ENCODE data around the gene ABCC3.

DNA sequence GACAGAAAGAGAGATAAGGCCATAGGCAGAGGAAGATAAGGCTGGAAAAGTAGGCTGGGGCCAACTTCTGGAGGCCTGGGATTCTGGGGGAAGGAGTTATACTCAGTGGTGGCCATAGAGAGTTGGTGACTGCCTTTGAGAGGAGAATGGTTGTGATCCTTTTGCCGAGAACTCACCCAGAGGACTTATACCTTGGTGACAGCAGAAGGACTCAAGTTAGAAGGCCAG lies 7.3 kb upstream of the COL1A1 start:
- PRO-cap, result no peak
- RAMPAGE, long total RNA, 4 experiments, result no peak in any of the 4 experiments

DNA sequence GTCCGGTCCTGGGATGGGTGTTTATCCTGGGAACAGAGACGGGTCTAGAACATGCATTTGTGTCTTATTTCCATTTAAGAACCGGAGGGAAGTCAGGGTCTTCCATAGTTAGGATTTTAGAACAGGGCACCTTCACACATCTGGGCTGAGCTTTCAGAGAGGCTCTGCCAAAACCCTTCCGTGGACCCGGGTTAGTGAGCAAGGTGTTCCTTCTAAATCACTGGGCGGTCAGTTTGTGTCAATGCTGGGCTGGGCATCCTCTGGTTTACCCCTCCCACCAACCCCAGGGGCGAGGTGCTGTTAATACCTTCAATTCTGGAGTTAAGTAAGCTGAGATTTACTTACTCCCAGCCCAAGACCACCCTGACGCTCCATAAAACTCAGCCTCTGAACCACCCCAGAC lies 939 bp downstream of the TMEM92 start:
- PRO-cap, result no peak
- RAMPAGE, long total RNA, 4 experiments, result no peak in any of the 4 experiments

DNA sequence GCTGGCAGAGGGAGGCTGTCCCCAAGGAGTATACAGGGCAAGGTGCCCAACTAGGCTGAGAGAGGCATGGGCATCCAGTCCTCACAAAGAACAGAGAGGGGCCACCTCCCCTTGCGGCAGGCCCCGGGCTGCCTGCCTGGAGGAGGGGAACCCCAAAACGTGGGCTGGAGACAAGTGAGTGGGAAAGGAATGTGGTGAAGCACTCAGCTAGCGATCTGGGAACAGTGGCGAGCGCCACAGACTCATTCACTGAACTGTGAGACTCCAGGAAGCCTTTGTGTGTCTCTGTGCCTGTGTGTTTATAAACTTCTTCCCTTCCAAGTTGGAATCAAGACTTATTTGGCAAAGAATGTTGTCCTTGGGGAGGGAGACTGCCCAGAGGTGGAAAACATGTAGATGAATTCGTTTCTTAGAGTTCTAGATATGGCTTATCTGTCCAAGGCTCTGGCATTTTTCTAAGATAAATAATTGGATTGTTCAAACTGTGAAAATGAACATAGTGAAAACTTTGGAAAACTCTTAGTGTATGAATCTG lies 30.8 kb downstream of the TMEM92 start:
- PRO-cap, result no peak
- RAMPAGE, long total RNA, 4 experiments, result no peak in any of the 4 experiments

- PRO-cap, result no peak
- RAMPAGE, long total RNA, 4 experiments, result no peak in any of the 4 experiments
Observed at GRCh38 chr17:50347284-50348032, 1.5 kb downstream of the XYLT2 start.

DNA sequence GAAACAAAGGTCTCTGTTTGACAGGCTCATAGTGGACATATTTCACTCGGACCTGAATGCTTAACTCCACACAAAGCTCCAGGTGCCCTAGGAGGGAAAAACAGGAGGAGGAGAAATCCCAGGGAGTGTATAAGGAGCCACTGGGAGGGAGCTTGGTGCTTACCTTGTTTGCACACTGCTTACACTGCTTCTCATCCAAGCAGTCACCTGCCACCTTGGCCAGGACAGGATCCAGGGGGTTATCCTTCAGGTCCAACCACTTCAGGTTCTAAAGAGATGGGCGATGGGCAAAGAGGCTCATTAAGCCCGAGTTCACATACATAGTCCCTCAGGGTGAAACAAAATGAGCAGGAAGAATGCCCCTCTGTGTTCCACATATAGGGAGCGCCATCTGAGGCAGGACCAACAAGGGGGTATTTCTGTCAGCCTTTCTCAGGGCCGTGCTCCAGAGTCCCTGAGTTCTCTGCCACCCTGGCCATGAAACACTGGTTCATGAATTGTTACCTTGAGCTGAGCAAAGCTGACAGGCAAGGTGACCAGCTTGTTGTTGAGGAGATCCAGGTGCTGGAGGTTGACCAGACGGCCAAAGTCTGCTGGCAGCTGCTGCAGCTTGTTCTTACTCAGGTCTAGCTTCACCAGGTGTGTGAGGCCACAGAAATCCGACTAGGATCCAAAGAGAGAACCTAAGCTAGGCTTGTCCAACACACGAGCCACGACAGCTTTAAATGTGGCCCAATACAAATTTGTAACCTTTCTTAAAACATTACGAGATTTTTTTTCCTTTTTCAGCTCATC lies 4.9 kb downstream of the LRRC59 start:
- PRO-cap, result no peak
- RAMPAGE, long total RNA, 4 experiments, result start-site peak on the minus strand in 2 of 4 experiments, centred at positions 571 to 573 of the sequence, 30 to 41 reads per replicate

DNA sequence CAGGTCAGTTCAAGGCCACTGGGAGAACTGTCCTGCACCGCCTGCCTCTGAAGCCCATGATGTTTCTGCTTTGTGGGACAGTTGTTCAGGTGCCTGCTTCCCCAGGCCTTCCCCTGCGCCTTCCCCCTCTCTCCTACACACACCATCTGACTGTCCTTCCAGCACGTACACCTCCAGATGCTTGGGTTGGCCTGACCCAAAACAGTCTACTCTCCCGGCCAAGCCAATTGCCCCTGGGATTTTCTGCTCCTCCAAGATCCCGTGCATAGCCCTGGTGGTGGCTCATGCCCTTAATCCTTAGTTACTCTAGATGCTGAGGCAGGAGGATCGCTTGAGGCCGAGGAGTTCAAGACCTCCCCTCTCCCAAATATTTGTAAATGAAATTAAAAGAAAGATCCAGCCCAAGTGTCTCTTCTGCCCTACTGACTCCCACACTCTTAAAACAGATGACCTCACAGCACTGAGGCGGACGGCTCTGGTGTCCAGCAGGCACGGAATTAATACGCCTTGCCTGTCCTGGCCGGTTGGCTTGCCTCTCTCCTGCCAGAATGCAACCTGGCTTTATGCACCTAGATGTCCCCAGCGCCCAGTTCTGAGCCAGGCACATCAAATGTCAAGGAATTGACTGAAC lies 556 bp upstream of the RSAD1 start:
- PRO-cap, result no peak
- RAMPAGE, long total RNA, 4 experiments, result no peak in any of the 4 experiments

- PRO-cap, result bidirectional peak, plus-strand start at chr17:50479800, minus-strand start at chr17:50479638
- RAMPAGE, long total RNA, 4 experiments, result no peak in any of the 4 experiments
Observed at GRCh38 chr17:50479198-50480019, 749 bp downstream of the RSAD1 start.

DNA sequence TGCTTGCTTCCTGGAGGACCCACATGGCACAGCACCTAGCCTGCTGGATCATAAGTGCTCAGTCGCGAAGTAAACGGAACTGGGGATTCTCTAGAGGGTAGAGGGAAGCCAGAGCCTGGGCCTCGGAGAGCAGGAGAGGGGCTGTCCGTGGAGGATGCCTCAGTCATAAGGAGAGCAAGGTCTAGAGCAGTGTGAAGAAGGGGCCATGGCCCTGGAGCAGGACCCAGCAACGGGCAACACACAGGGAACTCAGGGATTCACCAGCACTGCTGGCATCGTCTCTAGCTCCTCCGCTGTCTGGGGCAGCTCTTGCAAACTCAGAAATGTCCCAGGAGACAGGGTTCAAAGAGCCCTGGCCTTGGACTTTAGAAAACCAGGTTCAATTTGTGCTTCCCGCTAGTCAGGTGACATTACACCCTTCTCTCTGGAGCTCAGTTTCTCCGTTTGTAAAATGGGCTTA lies 2.1 kb upstream of the MYCBPAP start:
- PRO-cap, result no peak
- RAMPAGE, long total RNA, 4 experiments, result no peak in any of the 4 experiments

DNA sequence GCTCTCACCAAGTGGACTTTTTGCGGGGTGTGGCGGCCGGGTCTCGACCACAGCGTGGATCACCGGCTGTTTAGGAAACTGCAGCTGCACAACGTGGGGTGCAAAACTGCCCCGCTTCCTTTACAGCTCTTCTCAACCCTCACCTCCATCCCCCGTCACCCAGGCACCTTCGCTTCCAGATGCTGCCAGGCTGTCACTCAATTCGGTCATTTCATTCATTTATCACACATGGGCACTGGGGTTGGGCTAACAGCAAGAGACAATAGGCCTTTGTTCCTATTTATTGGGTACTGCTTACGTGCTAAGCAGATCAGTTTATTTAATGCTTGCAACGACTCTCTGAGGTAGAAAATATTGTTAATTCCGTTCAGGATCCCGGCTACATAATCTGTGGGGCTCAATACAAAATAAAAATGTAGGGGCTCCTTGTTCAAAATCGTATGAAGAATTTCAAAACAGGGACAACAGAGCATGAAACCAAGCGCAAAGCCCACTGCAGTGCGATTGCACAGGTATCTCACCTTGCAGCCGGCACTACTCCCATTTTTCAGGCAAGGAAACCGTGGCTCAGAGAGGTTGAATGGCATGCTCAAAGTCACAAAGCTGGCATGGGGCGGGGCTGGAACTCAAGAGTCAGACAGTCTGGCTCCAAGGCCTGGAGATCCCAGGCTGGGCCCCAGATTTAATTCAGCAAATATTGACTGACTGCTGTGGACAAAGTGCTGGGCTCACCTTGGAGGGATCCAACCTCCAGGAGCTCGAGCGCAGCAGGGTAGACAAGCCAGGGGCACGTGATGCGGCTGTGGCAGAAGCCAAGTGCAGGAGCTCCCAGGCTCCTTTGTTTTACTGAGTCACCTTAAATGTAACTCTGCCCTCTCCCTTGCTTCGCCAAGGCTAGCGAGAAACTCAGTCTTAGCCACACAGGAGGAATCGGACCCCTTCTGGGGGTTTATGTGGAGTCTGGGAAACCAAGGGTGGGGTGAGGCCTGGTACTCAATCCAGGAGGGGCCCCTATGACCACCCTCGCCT lies 4.3 kb upstream of the SPATA20 start:
- PRO-cap, result no peak
- RAMPAGE, long total RNA, 4 experiments, result no peak in any of the 4 experiments

DNA sequence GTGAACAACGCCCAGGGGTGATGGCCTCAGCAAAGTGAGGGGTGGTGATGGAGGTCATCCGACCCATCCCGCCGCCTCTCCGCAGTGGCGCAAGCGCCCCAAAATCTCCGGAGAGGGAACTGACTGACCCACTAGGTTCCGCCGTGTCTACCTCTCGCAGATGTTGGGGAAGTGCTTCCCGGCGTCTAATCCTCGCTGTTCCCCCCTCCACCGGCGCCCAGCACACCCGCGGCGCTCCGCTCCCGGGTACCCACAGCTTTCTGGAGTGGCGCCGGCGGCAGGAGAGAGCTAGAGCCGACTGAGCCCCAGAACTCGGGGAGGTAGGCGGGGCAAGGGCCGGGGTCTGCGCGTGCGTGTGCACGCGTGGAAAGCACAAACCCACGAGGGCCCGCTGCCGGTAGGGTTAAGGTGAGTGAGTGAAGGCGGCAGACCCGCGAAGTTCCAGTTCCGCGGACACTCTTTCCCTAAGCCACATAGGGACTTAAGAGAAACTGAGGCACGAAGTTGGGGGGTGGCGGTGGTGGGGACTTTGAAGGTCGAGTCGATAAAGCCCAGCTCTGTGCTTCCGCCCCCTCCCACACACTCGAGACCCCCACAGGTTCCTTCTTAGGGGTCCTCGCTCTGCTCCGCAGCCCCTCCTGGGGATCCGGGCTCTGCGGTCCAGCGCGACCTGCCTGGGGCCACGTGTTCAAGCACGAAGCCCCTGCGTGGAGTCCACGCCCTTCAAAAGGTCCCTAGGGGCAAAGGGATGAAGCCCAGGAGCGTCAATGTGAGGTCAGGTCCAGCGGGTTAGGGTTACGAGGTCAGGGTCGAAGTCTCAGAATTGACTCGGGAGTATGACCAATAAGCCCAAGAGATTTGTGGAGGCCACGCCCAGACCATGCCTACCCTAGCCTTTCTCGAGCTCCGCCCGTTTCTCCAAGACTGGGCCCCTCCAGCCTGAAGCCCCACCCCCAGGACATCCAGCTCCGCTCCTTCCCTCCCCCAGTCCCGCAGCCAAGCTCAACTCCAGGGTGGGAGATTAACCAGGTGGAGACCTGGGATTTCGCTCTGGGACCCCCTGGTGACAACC lies 1.0 kb upstream of the CACNA1G start:
- PRO-cap, result no peak
- RAMPAGE, long total RNA, 4 experiments, result no peak in any of the 4 experiments

DNA sequence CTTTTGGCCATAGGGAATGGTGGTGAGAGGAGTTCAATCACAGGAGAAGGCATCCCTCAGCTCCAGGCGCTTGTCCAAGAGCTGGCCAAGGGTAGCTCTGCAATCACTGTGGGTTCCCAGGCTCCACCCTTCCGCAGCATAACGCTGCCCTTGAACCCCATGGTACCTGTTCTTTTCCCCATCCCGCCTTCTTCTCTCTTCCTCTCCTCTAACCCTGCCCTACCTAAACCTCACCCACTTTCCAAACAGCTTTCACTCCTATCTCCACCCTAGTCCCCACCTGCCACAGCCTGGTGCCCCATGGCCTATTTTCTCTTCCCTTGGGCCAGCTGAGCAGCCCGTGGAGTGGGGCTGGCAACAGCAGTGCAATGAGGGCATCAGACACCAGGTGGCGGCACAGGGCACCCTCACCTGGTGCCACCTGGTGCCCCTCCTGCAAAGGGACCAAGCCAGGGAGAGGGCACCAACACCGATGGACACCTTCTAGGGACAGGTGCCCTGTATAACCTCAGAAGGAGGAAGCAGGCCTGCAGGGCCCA lies 4.2 kb upstream of the ABCC3 start:
- PRO-cap, result unidirectional peak, minus-strand start at position 76 of the sequence
- RAMPAGE, long total RNA, 4 experiments, result no peak in any of the 4 experiments

DNA sequence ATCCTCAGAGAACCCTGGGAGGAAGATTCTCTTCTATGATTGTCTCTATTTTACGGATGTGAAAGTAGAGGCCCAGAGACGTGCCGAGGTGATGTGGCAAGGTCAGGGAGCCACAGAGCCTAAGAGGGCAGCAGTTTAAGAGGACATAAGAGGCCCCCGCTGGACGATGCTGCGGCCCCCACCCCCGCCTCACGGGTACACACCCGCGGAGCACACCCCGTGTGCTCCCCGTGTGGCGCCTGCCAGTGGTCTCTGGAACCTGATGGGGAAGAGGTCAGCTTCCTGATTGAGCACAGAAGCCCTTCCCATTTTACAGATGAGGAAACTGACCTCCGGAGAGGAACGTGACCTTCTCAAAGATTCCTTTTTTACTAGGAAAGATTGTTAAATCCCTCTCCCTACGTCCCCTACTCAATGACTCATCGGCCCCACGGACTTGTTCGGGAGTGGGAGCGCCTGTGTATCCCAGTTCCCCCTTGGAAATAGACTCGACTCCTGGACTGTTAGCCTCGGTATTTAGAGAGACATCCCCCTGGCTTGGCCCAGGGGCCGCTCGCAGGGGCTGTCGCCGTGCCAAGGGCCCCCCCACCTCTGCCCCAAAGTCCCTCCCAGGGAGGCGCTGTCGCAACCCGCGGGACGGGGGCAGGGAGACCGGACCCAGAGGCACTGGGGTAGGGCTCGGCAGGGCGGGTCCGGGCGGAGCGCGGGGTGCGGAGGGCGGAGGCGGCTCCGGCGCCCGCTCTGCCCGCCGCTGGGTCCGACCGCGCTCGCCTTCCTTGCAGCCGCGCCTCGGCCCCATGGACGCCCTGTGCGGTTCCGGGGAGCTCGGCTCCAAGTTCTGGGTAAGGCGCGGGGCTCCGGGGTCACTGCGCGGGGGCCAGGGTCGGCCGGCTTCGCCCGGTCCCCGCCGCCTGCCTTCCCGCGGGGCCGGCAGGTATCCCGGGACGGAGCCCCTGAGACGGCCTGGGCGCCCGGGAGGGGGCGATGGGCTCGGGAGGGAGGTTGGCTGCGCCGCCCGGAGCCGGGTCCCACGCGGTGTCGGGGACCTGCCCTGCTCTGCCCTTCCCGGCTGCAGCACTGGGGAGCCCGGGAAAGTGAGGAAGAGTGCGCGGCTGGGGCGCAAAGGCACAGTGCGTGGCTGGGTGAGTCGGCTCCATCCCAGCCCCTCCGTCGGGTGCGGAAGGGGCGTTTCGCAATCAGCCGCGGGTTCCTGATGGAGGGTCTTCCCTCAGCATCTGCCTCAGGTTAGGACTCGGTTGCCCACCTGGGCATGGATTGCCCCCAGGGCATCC lies at the start of gene ABCC3:
ABCC3 (plus strand) TSS at position 742 of the 1,292 bp plus-strand sequence.
- PRO-cap, result unidirectional peak, plus-strand start at position 431 of the sequence; unidirectional peak, plus-strand start at position 468 of the sequence; bidirectional peak, plus-strand start at position 699 of the sequence, minus-strand start at position 638 of the sequence; unidirectional peak, minus-strand start at position 1,169 of the sequence
- RAMPAGE, long total RNA, 4 experiments, result start-site peak on the plus strand in 4 of 4 experiments, centred at positions 744 to 763 of the sequence, 25 to 1,865 reads per replicate

GRCh38 chr17:50741527-50741853 lies 22.1 kb downstream of the LUC7L3 start:
- PRO-cap, result no peak
- RAMPAGE, long total RNA, 4 experiments, result no peak in any of the 4 experiments

- PRO-cap, result bidirectional peak, plus-strand start at chr17:50765764, minus-strand start at chr17:50765763
- RAMPAGE, long total RNA, 4 experiments, result no peak in any of the 4 experiments
Observed at GRCh38 chr17:50765462-50766077, 1.7 kb downstream of the ANKRD40CL start.

- PRO-cap, result no peak
- RAMPAGE, long total RNA, 4 experiments, result no peak in any of the 4 experiments
Observed at GRCh38 chr17:50855735-50856489, 10.2 kb downstream of the TOB1 start.

- PRO-cap, result unidirectional peak, plus-strand start at chr17:50884115
- RAMPAGE, long total RNA, 4 experiments, result no peak in any of the 4 experiments
Observed at GRCh38 chr17:50883943-50884373, 17.8 kb upstream of the TOB1 start.

- PRO-cap, result no peak
- RAMPAGE, long total RNA, 4 experiments, result no peak in any of the 4 experiments
Observed at GRCh38 chr17:50887768-50888147, 21.6 kb upstream of the TOB1 start.

GRCh38 chr17:50916216-50917149 lies 50.3 kb upstream of the TOB1 start:
- PRO-cap, result no peak
- RAMPAGE, long total RNA, 4 experiments, result no peak in any of the 4 experiments

GRCh38 chr17:50917870-50918486 lies 51.8 kb upstream of the TOB1 start:
- PRO-cap, result no peak
- RAMPAGE, long total RNA, 4 experiments, result no peak in any of the 4 experiments

DNA sequence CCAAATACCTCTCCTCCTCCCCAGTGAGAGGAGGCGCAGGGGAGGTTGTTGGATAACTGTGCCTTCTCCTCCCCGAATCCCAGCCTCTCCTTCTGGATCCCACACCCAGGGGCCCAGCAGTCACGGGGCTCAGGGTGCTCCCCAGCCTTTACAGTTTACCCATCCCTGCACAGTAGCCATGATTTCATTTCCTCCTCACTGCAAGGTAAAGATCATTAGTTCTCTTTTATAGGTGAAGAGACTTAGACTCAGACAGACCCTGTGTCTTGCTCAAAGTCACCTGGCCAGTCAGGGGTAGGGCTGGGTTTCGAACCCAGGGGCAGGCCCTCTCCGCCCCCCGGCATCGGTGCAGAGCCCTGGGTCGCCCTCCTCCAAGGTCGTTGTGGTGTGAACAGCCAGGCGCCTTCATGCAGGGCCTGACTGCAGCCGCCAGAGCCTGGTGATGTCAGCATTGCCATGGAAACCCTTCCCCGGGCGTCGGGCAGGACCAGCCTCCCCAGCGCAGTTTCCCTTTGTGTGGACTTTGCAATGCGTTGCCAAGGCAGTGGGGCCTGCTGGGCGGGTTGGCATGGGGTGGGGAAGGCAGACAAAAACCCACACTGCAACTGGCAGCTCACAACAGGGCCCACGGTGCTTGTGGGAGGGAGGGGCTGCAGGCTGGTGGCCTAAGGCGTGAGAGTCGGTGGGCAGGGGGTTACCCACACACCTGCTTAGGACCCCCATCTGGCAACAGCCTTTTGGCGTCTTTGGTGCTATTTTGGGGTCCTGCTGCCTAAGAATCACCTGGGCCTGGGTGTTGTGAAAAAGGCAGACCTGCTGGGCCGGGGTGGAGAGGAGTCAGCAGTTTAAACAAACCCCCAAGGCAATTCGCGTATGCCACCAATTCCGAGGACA lies 53.5 kb upstream of the TOB1 start:
- PRO-cap, result bidirectional peak, plus-strand start at position 566 of the sequence, minus-strand start at position 382 of the sequence
- RAMPAGE, long total RNA, 4 experiments, result no peak in any of the 4 experiments